ENCODE measurements around the gene MSH4.

DNA sequence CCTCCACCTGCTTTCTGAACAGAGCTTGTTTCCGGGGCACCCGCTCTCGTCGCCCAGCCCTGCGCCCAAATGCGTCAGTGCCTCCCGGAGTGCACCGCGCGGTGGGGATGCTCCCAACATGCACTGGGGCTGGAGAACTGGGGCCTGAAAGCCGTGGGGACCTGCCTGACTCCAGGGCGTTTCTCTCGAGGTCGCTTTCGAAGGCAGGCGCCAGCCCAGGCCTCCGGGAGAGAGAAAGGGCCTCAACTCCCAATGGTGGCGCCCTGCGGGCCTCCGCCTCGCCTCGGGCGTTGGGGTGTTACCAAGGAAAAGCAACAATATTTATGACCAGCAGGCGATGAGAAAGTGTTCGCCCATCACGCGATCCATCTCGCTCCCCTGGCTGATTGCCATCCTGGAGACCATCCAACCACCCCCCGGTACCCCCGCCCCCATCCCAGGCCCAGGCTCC is 8.9 kb upstream of the LHX8 start:
- PRO-cap = no peak

GRCh38 chr1:75787378-75788278 is 1.6 kb downstream of the RABGGTB start:
- PRO-cap = no peak

DNA sequence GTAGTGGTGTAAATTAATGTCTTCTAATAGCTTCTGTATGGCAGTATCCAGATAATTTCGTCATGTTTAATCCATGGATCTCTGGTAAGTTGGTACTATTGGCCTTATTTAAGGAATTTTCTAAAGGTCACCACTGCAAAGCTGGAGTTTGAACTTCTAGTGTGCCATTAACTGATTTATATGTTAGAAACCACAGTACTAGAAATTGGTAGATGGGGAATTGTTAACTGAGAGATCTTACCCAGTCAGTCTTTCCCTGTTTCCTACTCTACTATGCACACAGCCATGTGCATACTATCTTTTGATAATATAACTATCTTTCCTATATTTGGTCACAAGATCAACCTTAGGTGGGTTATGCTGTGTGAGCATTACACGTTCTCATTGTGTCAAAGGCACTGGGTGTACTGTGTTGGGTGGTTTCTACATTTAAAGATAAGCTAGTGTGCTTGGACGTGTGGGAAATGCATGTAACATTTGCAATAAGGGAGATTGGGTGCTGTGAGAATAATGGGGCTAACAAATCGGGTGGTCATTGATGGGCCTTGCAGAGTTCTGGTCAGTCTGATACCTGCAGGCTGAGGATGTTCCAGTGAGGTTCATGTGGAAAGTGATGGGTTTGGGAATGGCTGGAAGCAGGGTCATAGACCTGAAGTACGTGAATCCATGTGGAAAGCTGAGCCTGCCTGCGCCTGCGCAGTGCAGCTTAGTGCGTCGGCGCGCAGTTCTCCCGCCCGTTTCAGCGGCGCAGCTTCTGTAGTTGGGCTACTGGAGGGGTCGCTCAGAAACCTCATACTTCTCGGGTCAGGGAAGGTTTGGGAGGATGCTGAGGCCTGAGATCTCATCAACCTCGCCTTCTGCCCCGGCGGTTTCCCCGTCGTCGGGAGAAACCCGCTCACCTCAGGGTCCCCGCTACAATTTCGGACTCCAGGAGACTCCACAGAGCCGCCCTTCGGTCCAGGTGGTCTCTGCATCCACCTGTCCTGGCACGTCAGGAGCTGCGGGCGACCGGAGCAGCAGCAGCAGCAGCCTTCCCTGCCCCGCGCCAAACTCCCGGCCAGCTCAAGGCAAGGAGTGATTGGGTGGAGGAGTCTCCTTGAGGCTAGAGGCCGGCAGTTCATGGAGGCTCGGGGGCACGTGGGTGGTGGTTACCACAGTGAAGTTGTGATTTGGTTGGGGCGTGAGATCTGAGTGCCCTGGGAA is at the start of gene MSH4:
MSH4 (plus strand) TSS at position 720 of the 1,203 bp plus-strand sequence.
- PRO-cap = no peak

GRCh38 chr1:75928842-75929114 is 3.4 kb downstream of the ASB17 start:
- PRO-cap = no peak

GRCh38 chr1:76083182-76083681 is 8.7 kb downstream of the ST6GALNAC3 start:
- PRO-cap = no peak

GRCh38 chr1:76611798-76612094 is 255.5 kb upstream of the ST6GALNAC5 start:
- PRO-cap = no peak

DNA sequence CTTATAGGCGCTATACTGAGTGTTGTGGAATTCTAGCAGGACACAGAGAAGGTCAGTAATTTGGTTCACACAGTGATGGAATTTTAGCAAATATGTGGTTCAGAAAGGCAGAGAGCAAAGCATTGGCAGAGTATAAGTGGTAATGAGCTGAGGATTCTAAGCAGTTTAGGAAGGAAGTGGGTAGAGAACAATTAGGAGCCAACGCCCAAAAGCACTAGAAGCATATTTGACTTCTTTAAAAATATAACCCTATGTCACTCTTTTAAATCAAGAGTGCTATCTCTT is 149.5 kb downstream of the AK5 start:
- PRO-cap = no peak

DNA sequence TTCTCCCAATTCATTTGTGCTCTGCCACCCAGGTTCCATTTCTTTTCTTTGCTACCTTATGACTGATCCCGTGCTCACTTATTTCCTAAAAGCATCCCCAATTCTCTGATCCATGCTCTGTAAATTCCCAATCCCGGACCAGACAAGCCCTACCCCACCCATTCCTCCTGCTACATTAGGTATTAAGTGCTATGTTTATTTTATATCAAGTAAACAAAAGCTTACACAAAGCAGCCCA is 112.7 kb downstream of the ZZZ3 start:
- PRO-cap = no peak

- PRO-cap = no peak
Measured at GRCh38 chr1:77834543-77835420, 53.6 kb upstream of the NEXN start.

DNA sequence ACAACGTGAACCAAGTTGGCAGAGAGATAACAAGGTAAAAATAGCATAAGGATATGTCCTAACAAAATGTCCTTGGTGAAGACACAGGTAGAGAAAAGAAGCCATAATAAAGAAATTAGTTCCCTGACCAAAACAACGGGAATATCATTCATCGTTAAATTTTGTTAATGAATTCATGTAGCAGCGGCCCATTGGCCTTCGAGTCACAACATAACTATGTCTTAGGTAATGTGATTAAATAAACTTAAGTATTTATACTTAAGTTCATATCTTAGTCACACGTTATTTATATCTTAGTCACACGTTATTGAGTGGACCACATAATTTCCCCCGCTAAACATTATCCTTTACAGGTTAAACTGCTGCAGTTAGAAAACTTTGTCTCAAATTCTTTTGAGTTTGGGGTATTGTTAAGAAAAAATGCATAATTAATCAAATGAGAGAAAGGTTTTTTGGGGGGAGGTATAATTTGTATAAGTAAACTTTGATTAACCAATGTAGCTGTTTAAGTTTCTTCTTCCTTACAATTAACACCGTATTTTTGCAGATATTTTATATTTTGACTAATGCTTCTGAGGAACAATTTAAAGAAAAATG is 1.3 kb downstream of the NEXN start:
- PRO-cap = no peak

DNA sequence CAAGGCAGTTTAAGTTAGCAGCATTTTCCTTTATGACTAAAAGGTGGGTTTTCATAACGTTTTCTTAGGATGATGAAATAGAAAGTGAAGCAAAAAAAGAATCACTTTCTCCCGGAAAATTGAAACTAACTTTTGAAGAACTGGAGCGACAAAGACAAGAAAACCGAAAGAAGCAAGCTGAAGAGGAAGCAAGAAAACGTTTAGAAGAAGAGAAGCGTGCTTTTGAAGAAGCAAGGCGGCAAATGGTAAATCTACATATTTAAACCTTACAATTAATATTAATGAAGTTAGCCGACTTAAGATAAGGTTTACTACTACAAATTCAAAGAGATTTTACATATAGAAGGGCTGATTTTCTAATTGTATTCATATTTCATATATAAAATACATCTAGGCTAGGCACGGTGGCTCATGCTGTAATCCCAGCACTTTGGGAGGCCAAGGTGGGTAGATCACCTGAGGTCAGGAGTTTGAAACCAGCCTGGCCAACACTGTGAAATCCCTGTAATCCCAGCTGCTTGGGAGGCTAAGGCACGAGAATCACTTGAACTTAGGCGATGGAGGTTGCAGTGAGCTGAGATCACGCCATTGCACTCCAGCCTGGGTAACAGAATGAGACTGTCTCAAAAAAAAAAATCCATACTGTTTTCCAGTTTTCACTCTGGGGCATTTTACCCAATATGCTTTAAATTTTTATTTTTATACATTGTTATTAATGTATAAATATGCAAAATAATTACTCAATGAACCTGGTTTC is 38.4 kb downstream of the NEXN start:
- PRO-cap = no peak

- PRO-cap = no peak
Measured at GRCh38 chr1:78045070-78045614, 624 bp upstream of the GIPC2 start.

DNA sequence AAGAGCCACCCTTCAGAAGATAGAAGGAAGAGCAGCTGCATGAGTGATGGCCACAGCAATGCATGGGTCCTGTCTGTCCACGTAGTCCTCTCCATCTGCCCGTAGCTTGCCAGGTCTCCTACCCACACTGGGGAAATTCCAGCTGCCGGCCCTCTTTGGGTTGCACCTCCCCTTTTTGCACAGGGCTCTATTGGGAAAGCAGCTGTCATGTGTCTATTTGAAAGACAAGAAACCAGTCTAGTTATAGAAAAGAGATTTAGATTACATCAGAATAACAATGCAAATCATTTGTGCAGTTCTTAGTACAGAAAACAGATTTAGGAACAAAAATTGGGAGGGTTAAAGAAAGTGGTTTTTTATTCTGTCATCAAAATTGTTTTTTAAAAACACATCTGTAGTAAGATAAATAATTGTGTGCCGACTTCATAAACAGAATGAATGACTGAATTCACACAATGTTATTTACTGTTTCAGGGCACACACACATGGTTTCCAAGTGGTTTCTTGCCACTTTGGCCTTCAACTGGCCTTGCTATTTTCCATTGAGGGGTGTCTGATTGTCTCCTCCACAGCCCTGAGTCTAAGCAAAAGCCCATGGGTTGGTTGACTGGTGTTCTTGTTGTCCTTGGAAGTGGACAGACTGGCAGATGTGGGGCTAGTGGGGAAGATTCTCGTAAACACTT is 204.6 kb downstream of the GIPC2 start:
- PRO-cap = unidirectional peak, minus-strand start at position 97 of the sequence

- PRO-cap = no peak
Measured at GRCh38 chr1:78643797-78644186, 5.8 kb upstream of the IFI44 start.

DNA sequence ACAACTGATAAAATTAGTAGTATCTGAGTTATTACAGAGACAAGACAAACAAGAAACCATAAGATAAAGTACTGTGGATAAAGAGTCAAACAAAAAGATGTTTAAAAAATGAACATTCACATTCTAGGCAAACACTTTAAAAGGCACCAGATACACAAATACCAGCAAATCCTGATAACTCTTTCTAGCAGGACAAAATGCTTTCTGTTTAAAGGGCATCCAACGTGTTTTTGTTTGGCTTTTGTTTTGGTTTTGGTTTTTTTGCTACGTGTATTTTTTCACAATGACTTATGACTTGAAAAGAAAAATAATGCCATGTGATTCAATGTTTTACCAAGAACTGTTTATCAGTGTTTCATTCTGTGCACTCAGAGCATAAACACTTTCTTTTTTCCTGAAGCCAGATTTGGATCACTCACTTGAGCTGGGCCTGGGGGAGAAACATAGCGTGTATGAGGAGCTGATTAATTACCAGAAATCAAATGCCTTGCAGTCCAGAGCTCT is 642.3 kb upstream of the ADGRL2 start:
- PRO-cap = no peak

DNA sequence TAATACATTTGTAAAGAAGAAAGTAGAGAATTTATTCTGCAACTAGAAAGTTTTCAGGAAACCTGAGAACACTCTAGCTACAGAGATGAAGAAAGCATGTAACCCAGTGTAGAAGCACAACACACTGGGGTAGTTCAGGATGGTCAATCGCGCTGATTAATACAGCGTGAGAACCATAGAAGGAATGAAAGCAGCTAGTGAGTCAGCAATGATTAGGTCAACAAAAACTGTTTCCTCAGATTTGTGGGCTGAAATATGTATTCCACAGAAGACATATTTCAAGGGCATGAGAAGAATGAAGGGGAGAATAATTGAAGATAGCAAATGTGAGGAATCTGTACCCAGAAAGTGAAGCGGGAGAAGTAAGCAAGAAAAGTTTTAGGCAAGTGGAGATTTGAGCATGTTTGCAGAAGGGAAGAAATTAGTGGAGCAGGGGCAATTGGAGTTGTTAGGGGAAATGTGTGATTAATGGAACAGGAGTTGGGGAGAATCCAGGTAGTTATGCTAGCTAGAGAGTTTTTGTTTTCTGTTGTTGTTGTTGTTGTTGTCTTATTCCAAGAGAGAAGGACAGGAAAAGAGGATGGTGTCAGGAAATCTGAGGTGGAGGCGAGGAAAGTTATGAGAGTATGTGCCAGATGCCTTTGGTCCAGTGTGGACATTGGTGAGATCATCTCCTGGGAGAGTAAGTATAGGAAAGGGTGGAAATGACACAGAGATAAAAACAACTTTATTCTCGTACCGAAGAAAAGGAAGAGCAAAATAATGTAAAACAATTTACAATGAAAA is 97.6 kb upstream of the ADGRL2 start:
- PRO-cap = no peak

DNA sequence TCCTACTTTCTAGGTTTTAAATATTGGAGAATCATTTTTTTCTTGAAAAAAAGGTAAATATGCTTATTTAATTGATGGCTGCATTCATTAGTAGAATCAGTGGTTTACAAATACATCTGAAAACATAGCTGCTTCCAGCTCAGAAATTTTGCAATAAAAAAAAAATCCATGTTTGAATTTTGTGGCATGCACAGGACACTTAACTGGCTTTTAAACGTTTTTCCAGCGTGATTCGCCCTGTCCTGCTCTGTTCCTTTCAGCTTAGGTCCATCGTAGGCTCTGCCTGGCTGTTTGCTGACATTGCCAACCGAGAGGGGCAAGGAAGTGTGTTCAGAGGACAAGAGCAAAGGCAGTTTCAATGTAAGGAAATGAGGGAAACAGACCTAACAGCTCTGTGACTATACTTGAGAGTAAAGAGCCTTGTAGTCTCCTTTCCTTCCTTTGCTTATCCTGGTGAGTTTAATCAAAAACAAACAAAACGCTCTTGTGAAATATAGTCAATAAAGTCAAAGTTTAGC is 941 bp upstream of the ADGRL2 start:
- PRO-cap = no peak

DNA sequence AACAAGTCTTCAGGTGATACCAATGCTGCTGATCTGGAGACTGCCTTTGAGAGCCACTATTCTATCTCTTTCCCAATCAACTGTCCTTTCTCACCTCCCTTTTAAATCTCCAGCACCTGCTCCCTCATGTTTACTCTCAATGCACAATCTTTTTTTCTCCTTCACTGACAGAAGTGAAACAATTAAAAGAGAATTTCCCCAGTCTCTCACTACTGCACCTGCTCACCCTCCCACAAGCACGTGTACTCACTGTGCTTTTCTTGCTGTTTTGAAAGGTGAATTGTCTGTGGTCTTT is 519.2 kb downstream of the TTLL7 start:
- PRO-cap = no peak

GRCh38 chr1:83667697-83668141 is 331.2 kb downstream of the TTLL7 start:
- PRO-cap = no peak

DNA sequence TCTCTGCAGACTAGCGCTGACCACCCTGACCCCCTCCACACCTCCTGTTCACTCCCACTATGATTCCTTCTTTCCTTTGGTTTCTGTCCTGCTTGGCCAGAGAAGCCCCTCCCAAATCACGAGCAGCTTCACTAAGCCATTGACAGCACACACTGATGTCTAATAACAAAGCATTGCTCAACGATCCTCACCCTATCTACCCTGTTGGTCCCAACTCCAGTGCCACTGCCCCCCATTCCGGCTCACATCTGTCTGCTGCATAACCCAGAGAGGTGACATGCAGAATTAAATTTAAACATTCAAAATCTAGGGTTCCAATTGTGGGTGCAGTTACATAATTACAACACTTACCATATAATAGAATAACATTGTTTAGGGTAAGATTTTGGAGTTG is 236.9 kb downstream of the TTLL7 start:
- PRO-cap = no peak